Hepatocyte (in vitro differentiated cells and primary cell): ENCODE data around the genes CPHXL and CLEC3A.

- RAMPAGE, long total RNA, result no peak
- RRBS, result no CpG with 5 or more reads among the region's 5 CpGs
Observed at GRCh38 chr16:75726368-75726781, at the start of gene CPHXL. TSS of gene CPHXL (minus strand) at chr16:75726490.

- RAMPAGE, long total RNA, result no peak
- RRBS, result no CpG with 5 or more reads among the region's 5 CpGs
Observed at GRCh38 chr16:77870318-77870801, 82.0 kb downstream of the VAT1L start.

- RAMPAGE, long total RNA, result no peak
- RRBS, result no CpG with 5 or more reads among the region's 4 CpGs
Observed at GRCh38 chr16:78022275-78022815, at the start of gene CLEC3A. TSS of gene CLEC3A (plus strand) at chr16:78022548.

- RAMPAGE, long total RNA, result no peak
- RRBS, result no CpG with 5 or more reads among the region's 7 CpGs
Observed at GRCh38 chr16:78177869-78178528, 78.5 kb downstream of the WWOX start.

DNA sequence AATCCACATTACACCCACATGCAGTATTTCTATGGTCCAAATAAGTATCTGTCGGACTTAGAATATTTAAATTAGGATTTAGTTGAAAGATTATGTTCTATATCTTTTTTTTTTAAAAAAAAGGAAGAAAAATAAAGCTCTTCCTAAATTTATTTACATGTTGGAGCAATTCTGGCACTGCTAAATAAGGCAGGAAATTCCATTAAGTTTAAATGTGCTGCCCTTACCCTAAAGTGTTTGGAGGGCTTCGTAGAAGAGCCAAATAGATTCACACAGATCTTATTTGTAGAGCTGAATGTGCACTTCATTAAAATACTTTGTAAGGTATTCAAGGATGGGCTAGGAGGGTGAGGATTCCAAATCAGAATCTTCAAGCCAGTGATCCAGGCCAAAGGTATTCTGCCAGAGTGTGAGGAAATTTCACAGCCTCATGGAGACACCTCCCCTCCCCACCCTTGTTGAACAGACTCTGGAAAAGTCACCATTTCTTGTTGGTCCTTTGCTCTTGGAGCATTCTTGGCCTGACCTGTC is 193.1 kb downstream of the WWOX start:
- RAMPAGE, long total RNA, result no peak
- RRBS, result no CpG with 5 or more reads among the region's 2 CpGs

DNA sequence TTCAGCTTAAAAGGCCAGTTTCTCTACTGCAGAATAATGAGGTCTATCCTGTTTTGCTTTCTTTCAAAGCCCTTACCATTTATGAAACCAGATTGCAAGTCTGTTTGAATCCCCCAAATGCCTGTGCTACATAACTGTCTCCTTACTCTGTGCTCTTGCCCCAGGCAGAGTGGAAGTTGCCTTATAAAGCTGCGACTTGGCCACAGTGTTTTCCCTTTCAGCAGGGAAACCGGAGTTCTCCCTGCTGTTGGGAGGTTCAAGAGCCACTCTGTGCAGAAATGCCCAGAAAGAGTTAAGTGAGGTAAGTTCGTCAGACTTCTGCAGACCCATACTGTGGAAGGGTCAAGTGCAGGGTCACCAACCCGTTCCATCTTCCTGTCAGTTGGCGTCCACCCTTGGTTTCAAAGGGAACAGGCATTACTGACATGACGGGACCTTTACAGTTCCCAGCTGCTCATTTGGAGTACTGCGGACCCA is 508.9 kb downstream of the WWOX start:
- RAMPAGE, long total RNA, result no peak
- RRBS, result no CpG with 5 or more reads among the region's 7 CpGs

DNA sequence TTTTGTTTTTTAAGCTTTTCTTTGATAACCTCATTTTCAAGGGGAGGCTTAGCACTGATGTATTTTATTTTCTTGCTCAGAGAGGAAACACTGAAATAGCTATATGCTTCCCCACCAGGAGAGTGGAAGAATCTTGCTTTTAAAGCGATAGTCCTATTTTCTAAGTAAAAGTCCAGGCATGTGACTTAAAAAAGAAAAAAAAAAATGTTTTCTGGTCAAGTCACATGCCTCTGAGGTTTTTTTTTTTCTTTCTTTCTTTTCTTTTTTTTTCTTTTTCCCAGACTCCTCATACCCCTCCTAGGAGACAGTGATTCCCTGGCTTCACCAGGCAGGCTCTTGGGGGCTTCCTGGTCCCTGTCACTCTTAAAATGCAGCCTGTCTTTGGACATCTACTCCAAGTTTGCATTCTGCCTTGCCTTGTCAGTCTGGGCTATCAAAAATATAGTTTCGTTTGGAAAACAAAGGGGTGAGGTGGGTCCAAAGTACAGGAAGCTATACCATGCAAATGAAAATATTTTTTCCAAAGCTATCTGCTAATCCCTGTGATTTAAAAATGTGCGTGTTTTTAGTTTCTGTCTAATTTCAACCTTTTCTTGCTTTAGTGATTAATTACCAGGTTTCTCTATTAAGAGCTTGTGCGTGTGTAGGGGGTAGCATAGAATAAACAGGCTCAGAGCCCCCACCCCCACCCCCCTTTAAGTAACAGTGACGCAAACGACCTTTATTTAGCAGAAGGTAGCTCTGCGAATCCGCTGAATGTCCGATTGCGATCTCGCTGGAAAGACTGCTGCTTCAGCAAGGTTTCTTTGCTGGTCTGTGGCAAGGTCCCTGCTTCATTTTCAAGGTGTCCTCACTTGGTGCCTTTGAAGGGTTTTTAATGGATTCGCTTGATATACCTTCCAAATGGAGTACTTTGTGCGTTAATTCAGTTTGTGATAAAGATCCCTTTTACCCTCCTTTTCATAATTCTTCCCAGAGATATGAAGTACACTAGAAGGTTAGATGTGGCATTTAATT is 510.1 kb downstream of the WWOX start:
- RAMPAGE, long total RNA, result no peak
- RRBS, result no CpG with 5 or more reads among the region's 13 CpGs

GRCh38 chr16:78684257-78685491 is 585.2 kb downstream of the WWOX start:
- RAMPAGE, long total RNA, result no peak
- RRBS, result no CpG with 5 or more reads among the region's 11 CpGs

GRCh38 chr16:78750068-78750467 is 650.6 kb downstream of the WWOX start:
- RAMPAGE, long total RNA, result no peak
- RRBS, result no CpG with 5 or more reads among the region's 2 CpGs

GRCh38 chr16:78815488-78816269 is 716.2 kb downstream of the WWOX start:
- RAMPAGE, long total RNA, result no peak
- RRBS, result no CpG with 5 or more reads among the region's 6 CpGs

- RAMPAGE, long total RNA, result no peak
- RRBS, result no CpG with 5 or more reads among the region's 11 CpGs
Observed at GRCh38 chr16:78957637-78958137, 642.9 kb downstream of the MAF start.

DNA sequence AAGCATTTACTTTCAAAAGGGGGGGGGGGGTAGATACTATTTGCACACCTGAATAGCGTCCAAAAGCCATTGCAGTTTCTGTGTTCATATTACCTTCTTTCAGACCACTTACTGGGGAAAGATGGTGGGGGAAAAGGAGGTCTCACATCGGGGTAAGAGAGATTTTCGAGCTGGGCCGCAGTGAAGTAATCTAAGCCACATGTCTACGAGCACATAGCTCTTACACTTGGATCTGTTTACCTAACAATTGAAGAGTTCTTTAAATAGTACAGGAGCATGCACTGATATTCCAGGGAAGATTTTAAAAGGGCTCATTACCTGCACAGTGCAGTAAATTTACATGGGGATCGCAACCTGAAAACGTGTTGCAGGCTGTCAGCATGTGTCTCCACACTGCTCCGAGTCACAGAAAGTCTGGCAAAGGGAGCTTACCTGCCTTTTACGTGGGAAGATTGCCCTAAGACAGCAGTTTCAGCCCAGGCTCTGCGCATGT is 12.6 kb downstream of the MAF start:
- RAMPAGE, long total RNA, result no peak
- RRBS, result no CpG with 5 or more reads among the region's 10 CpGs

GRCh38 chr16:79639567-79640235 is 39.2 kb upstream of the MAF start:
- RAMPAGE, long total RNA, result no peak
- RRBS, result no CpG with 5 or more reads among the region's 5 CpGs

- RAMPAGE, long total RNA, result no peak
- RRBS, result no CpG with 5 or more reads among the region's 10 CpGs
Observed at GRCh38 chr16:79767766-79768461, 167.4 kb upstream of the MAF start.

DNA sequence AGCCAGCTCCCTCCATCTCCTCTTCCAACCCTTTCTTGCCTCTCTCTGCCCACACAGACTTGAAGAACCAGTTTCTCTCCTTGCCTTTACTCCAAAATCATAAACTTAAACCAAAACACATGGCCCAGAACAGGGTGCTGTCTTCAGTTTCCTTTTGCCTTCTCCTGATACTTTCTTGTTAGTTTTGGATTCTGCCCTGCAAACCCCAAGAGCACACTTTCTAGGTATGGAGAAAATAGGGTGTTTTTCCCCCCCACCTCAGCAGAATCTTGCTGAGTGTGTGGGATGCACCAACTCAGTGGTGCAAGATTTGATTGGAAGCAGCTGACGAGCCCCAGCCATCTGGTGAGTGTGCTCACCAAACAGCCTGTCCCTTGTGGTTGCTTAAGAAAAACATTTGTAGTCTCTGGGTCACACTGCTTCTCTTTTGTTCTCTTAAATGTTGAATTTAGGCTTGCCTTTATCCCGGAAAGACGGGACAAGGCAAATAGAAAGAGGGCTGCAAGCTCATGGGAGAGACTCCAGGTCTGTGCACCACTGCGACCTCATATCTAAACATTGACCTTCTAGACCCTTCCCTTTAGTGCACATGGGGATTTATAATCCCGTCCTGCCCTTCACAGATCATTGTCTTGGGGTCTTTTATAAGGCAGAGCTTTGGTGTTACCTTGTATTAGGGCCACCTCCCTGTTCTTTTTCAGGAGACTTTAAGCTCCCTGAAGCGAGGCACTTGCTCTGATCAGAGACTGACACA is 176.0 kb upstream of the MAF start:
- RAMPAGE, long total RNA, result no peak
- RRBS, result no CpG with 5 or more reads among the region's 6 CpGs

DNA sequence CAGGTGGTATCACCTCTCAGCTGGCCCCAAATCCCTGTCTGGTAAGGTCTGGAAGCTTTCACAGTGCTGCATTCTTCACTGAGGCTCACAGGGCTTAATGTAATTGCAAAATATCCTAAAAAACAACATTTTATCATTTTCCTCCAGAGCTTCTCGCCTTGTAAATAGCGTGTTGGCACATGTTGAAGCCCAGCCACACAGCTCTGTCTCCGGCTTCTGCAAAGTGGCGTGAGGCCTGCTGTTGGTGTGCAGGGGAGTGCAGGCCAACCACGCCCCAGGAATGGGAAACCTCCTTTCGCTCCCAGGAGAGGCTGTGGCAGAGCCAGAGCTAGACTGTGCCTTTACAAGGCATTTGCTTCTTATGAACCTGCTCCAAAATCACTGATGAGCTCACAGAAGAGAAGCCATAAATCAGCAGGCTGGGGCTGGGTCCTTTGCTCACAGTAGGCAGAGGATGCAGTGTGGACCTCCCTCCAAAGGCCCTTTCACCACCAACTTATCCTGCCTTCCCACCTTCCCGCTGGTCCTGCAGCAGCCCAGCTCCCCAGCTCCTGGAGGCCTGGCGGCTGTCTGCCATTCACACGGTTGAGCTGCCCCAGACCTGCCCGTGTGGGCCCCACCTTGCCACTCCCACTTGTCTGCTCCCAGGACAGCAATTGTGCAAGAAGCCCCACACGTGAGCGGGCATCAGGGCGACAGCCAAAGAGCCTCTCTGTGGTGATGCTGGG is 248.3 kb upstream of the MAF start:
- RAMPAGE, long total RNA, result no peak
- RRBS, result no CpG with 5 or more reads among the region's 13 CpGs

GRCh38 chr16:79850377-79850764 is 249.8 kb upstream of the MAF start:
- RAMPAGE, long total RNA, result no peak
- RRBS, result no CpG with 5 or more reads among the region's 3 CpGs

DNA sequence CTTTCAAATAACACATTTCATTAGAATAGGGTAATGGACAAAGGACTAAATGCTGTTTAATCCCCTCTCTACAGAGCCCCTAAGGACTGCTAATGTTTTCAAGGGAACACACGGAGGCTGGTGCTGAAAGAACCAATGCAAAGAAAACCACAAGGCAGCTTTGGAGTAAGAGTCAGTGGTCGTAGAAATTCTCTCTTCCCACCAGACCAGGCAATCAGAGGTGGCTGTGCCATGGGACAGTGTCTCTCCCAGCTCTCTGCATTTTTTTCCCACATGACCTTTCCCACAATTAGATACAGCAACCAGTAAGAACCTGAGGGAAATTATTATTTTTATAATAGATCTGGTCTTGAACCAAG is 445.8 kb upstream of the MAF start:
- RAMPAGE, long total RNA, result no peak
- RRBS, result no CpG with 5 or more reads among the region's 2 CpGs

DNA sequence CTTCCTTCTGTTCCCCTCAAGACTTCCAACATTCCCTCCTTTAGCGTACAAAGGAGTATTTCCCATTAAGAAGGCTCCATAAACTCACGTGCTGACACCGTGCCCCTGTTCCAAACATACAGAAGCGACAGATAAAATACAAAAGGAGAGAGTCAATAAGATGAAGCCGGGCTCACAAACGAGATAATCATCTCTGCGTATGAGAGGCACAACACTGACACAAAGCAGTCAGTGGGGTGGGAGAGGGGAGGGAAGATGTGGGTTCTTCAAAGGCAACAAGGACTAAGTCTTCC is 115.7 kb downstream of the DYNLRB2 start:
- RAMPAGE, long total RNA, result no peak
- RRBS, result no CpG with 5 or more reads among the region's 7 CpGs

GRCh38 chr16:80837843-80838322 is 33.5 kb upstream of the CDYL2 start:
- RAMPAGE, long total RNA, result no peak
- RRBS, result no CpG with 5 or more reads among the region's 9 CpGs